Progenitor cell of endocrine pancreas (in vitro differentiated cells): ENCODE data around the gene CORO2B.

GRCh38 chr15:68578797-68579912, at the start of gene CORO2B:
TSS of gene CORO2B (plus strand) at chr15:68578993.
- PRO-cap, result bidirectional peak, plus-strand start at chr15:68579043, minus-strand start at chr15:68578925; unidirectional peak, minus-strand start at chr15:68579431

GRCh38 chr15:68586156-68586697, 7.4 kb downstream of the CORO2B start:
- PRO-cap, result no peak

DNA sequence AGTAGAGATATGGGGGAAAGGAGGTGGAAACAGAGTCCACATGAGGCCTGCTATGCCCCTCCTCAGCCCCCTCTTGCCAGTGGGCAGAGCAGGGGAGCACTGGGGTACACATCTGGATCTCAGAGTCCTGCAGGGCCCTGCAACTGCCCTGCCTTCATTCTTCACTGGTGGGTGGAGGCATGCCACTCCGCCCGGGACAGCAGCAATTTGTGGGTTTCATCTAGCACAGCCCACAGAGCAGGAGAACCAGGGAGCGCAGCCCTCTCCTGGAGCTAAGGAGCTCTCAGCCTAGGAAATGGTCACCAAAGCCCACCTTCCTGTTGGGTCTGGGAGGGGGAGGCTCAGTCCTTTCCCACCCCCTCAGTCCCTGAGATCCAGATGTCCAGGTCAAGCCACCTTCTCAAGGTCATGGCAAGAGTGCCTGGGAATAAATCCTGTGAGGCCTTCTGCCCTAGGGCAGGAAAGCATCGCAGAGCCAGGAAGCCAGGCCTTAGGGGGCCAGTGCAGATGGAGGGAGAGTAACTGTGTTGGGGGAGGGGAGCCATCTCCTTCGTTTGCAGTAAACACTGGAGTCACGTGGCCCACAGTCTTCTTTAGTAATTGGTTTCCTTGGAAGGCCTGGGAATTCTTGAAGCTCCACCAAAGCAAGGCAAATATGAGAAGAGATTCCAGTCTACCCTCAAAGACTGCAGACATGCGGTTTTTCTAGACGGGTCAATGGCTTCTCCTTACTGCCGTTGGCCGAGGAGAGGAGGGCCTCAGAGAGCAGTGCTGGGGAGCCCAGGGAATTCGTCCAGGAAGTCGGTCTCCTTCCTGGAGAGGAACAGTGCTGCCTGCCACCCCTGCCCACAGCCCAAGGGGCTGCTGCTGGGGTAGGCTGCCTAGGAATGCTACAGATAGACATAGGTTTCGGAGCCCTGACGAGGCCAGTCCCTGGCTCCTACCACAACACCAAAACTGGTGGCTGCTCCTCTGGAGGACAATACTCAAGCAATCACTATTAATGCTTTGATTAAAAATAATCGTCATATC, 30.8 kb downstream of the ANP32A start:
- PRO-cap, result no peak

DNA sequence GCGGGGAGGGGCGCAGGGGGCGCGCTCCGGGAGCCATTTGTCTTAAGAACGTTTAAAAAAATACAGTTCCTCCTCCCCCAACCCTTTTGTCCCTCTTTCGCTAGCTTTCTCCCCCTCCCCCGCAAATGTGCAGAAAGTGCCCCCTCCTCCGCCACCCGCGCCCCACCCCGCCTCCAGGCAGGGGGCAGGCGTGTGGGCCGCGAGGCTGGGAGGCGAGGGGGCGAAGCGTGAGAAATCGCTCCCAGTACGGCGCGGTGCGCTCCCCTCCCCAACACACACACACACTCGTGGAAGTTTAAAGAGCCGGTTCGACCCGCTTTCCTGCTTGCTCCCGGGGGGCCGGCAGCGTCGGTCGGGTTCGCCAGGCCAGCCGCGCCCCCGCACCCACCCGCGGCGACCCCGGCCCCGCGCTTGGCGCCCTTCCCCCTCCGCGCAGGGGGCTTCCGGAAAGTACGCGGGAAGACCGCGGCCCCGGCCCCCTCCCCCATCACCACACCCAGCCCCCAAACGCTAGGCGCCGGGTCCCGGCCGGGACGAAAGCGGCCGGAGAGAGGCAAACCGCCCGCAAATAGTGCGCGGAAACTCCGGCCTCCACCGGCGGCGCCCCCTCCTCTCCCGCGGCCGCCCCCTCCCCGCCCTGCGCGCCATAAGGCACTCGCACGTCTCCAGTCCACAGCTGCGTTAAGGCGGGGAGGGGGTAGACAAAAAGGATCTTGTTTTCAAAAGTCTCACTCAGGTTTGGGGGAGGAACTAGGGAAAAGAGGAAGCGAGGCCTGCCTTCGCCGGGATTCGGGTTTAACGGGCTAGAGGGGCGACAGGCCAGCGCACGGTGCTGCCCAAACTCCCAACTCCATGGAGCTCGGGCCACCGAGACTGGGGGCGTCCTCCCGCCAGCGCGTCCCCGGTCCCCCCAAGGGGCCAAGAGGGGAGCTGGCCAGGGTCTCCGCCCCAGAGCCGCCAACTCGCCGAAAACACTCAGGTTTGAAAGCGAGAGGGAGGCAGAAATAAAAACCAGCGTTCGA, 2.0 kb downstream of the ANP32A start:
- PRO-cap, result bidirectional peak, plus-strand start at position 244 of the sequence, minus-strand start at position 287 of the sequence; bidirectional peak, plus-strand start at position 785 of the sequence, minus-strand start at position 683 of the sequence; bidirectional peak, plus-strand start at position 951 of the sequence, minus-strand start at position 977 of the sequence

GRCh38 chr15:69059908-69060287, 45.4 kb downstream of the NOX5 start:
- PRO-cap, result no peak

- PRO-cap, result bidirectional peak, plus-strand start at chr15:69463017, minus-strand start at chr15:69462747
These were observed 10.3 kb downstream of the RPLP1 start for GRCh38 chr15:69462673-69463610.

GRCh38 chr15:69562580-69563841, 110.4 kb downstream of the RPLP1 start:
- PRO-cap, result no peak

GRCh38 chr15:69755423-69756160, 303.0 kb downstream of the RPLP1 start:
- PRO-cap, result no peak

DNA sequence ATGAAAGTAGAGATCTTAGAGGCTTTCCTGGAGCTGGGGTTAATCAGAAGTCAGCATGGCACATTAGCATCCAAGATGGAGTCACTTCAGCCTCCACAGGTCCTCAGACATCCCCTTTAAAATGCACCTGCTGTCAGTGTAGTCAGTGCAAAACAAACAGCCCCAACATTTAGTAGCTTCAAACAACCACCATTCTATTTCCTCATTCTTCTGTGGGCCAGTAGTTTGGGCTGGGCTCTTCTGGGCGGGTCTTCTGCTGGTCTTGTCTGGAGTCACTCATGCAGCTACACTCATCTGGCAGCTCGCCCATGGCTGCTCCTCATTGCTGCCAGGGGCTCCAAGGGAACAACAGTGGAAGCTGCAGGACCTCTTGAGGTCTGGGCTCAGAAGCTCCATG, 99.9 kb downstream of the TLE3 start:
- PRO-cap, result no peak

DNA sequence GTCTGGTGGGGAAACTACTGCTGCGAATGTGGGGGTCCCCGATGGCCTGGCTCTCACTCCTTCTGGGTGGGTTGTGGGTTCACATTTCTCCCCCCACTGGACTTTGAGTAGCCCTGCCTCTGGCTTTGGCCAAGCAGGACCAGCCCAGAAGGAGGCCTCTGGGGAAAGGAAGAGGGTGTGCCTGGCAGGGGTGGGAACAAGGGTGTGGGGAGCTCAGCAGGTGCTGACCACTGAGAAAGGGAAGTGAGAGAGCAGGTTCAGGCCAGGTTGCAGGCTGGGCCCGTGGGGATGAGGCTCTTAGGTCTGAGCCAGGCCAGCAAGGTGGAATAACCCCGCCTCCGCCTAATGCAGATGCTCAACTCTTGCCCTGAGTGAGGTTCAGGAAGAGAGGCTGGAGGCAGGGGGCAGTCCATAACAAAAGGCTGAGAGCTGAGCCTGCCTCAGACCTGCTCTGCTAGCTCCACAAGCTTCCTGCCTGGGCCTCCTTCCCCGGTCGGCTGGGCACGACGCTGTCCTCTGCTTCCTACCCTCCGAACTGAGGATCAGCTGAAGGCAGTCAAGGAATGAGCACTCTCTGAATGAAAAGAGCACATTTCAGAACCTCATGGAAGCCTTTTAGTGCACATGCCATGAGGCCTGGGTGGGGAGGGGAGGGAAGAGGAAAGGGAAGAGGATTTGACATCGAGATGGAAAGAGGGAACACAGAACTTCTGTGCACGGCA, 82.7 kb downstream of the TLE3 start:
- PRO-cap, result no peak

DNA sequence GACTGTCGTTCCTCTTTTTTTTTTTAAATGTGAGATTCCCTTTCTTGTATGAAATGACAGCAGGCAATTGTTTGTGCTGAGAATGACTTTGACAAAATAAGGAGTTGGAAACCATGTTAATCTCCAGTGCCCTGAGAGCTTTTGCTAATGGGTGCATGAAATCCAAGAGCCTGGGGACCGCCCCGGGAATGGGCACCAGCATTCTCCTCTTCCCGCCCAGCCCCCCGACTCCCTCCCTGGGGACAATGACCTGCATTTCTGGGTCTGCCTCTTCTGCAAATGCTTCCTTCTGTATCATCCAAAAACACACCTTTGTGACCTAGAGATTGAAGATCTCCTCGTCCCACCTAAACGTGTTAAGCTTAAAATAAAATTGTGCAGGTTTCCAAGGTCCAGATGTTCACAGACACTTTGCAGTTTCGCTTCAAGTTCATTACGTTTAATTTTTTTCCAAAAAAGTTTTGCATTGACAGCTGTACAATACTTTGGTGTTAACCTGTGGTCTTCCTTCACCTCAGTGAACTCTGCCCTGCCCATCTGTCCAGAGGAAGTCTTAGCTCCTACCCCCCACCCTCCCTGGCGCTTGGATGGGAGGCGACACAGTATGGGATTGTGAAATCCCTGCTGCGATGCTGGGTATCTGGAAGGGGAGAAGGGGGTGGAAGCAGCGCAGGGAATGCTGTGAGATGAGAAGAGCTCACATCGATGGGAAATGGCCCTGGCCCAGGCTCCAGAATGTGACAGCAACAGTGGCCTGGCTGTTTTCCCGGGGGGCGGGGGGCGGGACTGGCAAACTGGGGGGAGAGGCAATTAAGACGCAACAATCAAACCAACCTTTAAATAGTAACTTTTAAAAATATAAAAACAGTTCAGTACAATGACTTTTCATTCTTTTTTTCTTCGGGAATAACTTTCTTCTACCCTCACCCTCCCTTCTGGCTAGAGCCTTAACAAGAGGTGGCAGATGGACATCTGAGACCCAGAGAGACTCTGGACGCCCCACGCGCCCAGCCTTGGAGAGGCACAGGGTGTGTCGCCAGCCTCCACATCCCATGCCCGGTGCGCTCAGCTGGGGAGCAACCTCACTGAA, 50.0 kb downstream of the TLE3 start:
- PRO-cap, result no peak

- PRO-cap, result no peak
These were observed 32.8 kb downstream of the TLE3 start for GRCh38 chr15:70064732-70065534.

GRCh38 chr15:70094617-70095155, 3.0 kb downstream of the TLE3 start:
- PRO-cap, result no peak

DNA sequence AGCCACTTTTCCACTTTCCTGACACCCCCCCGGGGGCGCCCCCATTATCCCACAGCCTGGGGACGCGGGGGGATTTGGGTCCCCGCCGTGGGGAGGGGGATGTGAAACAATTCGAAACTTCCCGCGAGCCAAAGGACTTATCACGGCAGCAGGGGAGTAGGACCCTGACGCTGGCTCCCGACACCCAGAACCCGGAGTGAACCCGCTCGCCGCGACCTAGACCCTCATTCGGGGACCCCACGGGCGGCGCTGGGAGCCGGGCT, 2.1 kb downstream of the TLE3 start:
- PRO-cap, result bidirectional peak, plus-strand start outside the sequence, minus-strand start at position 196 of the sequence

DNA sequence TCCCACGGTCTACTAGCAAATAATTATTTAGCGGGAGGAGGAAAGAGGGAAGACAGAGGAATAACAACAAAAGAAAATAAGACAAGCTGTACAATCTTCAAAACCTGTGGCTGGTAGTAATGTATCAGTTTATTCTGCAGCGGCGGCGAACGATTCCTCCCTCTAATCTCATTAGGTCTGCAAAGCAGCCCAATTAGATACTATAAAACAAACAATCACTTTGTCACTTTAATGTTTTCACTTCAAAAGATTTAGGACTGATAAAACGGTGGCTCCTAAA, 436 bp upstream of the TLE3 start:
- PRO-cap, result unidirectional peak, plus-strand start at position 127 of the sequence

DNA sequence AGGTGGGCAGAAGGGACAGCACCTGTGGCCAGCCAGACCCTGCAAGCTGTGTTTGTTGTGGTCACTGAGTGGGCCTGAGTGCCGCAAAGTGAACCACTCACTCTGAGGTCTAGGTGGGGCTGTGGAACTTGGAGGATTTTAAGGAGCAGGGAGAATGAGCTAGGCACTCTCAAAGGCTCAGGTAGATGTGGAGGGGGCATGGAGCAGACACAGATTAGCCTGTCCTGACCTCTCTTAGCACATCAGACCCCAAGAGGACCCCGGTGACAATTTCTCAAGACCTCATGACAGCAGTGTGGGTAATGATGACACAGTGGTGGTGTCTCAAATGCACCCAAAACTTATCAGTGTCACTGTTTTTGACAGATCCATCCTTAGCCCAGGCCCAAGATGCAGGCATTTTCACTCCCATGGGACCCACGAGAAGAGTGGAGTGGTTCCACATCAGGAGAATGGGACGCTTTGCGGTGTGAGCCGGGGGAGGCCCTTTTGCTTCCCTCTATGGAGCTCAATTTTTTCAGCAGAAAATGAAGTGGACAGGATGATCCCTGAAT, 43.8 kb upstream of the TLE3 start:
- PRO-cap, result no peak

DNA sequence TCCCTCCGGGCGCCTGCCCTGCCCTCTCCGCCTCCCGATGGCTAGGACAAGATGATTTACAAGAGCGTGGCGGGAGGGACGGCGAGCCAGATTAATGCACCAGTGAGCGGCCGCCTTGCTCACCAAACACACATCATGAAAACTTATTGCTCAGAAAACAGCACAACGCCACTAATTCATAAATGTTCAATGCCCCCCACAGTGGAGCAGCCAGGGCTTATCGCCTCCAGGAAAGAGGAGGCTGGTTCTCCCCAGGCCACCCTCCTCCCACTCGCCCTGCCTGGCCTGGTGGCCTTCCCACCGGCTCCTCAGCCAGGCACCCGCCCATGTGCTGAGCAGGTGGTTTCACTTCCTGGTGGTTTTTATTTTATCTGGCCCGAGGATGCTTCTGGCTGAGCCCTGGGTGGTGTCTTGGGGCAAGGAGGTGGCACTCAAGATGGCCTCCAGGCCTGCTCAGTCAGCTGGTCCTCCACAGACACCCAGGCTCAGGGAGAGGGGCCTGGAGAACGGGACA, 285.0 kb downstream of the UACA start:
- PRO-cap, result no peak

GRCh38 chr15:70535610-70536061, 227.7 kb downstream of the UACA start:
- PRO-cap, result no peak

DNA sequence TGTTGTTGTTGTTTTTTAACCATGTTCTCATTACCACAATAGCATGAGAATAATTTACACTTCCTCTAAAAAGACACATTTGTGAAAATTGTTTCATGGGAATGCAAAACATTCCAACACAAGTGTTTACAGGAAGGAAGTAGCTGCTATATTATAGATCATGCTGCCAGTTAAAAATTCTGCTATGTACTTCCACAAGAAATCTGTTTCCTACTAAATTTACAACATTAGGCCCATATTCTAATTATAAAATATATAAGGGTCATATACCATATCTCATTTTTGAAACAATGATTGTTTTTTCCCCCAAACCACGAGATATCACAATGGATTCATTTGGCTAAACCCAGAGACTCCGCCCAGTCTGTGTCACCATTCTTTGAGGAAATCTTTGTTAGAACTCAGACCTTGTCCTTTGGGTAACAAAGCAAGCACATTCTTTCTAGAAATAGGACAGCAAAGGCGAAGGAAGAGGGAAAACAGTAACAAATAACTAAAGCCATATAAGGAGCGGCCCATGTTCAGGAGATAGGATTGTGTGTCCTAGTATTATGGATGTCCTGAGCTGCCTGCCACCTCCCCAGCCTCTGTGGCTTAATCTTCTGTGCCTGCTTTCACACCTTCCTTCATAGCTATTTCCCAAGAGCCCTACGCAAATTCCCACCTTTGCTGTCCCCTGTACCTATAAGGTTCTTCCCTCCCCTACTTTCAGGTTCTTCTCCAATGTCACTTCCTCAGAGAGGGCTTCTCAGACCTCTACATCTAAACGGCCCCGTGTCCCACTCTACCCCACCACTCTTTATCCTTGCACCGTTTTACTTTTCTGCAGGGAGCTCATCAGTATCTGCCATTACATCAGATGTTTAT, 59.9 kb downstream of the UACA start:
- PRO-cap, result no peak

- PRO-cap, result no peak
These were observed 23.4 kb downstream of the UACA start for GRCh38 chr15:70740009-70740390.